ENCODE measurements around the gene HAUS6.

DNA sequence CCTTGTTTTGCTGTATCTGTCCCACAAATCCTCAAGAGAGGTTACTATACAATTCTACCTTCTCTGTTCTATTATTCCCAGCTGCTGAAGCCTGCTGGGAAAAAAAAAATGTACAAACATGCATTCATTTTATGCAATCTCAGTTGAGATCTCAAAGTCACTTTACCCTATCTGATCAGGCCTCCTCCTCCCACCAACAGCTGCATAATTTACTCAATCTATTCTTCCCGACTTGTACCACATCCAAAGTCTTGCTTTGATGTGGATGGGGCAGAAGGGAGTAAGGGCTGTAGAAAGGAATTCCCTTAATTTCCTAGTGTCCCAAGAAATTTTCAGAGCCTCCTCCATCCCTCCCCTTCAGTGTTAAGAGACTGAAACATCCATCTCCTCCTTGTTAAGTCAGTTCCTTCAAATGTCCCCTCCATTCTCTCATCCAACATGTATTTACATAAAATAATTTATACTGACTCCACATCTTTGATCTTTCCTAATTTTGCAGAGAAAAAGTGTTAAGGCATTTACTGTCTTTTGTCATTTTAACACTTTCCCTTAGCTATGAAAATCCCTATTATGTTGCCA lies 28.5 kb downstream of the PSIP1 start:
- PRO-cap, 4 experiments, result no peak in any of the 4 experiments
- RAMPAGE, long total RNA, 2 experiments, result no peak in any of the 2 experiments

GRCh38 chr9:15846481-15846998 lies 293.7 kb downstream of the CCDC171 start:
- PRO-cap, 4 experiments, result no peak in any of the 4 experiments
- RAMPAGE, long total RNA, 2 experiments, result no peak in any of the 2 experiments

DNA sequence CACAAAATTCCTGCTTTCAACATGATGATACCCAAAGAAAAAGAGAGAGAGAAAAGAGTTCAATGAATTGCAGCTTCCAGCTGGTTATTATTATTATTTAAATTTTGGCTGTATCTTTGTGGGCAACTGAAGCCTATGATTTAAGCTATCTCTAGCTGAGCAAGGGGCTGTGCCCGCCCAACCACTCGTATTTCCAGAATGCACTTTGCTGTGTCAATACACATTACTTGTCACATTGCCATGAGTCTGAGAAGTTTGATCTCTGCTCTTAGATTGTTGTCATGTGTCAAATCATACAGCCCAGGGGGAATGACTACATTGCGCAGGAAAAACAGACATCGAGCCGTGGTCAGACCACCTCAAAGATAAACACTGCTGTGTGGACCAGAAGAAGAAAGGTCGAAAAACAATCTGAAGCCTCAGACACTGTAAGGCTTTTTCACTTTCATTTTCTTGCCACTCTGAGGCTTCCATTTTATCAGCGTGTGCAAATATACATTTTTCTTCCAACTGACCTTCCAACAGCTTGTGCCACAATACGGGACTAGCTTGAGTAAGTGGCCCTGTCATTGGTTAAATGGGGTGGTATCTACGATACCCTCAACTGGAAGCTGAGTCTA lies 603.2 kb downstream of the BNC2 start:
- PRO-cap, 4 experiments, result peak in 4 of 4 experiments; most common plus-strand start position 294 of the sequence (in 2); most common minus-strand start position 200 of the sequence (in 4)
- RAMPAGE, long total RNA, 2 experiments, result no peak in any of the 2 experiments

DNA sequence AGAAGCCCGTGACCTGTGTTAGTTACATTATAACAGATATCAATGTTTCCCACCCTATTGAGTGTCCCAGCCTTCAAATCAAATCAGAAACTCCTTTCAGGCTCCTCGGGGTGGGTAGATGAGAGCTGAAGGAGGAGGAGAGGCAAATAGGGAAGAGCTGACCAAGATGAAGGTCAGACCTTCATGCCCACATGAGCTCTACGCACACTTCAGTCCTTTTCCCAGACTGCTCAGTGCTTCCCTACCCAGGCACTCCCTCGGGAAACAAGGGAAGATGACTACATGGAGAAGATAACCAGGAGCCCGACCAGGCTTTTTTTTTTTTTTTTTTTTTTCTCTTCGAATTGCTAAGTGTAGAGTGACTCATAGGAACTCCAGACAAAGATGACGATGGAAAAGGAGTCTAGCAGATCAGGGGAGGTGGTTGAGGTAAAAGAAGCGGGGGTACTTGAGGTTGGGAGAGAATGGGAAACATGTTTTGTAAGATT lies 526.2 kb downstream of the BNC2 start:
- PRO-cap, 4 experiments, result no peak in any of the 4 experiments
- RAMPAGE, long total RNA, 2 experiments, result no peak in any of the 2 experiments

- PRO-cap, 4 experiments, result peak in 3 of 4 experiments; most common minus-strand start chr9:16413529 (in 1)
- RAMPAGE, long total RNA, 2 experiments, result no peak in any of the 2 experiments
Measured at GRCh38 chr9:16413295-16413751, 457.1 kb downstream of the BNC2 start.

DNA sequence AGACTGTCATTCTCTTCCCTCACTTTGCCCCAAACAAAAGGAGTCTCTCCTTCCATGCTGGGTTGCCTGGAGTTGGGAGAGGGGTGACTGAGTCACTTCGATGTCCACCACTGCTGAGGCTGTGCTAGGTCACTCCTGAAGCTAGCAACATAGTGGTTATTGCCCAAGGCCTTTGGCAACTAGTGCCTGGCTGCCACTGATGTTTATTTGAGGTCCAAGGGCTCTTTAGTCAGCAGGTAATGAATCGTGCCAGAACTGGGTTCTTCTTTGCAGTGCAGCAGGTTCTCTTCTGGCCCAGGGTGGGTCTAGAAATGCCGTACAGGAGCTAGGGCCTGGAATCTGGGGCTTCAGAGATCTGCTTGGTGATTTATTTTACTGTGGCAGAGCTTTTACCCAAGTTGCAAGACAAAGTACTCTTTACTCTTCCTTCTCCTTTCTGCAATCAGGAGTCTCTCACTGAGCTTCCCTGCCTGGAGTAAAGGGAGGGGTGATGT lies 155.8 kb upstream of the SH3GL2 start:
- PRO-cap, 4 experiments, result peak in 4 of 4 experiments; most common plus-strand start position 252 of the sequence (in 3); most common minus-strand start position 112 of the sequence (in 2)
- RAMPAGE, long total RNA, 2 experiments, result no peak in any of the 2 experiments

DNA sequence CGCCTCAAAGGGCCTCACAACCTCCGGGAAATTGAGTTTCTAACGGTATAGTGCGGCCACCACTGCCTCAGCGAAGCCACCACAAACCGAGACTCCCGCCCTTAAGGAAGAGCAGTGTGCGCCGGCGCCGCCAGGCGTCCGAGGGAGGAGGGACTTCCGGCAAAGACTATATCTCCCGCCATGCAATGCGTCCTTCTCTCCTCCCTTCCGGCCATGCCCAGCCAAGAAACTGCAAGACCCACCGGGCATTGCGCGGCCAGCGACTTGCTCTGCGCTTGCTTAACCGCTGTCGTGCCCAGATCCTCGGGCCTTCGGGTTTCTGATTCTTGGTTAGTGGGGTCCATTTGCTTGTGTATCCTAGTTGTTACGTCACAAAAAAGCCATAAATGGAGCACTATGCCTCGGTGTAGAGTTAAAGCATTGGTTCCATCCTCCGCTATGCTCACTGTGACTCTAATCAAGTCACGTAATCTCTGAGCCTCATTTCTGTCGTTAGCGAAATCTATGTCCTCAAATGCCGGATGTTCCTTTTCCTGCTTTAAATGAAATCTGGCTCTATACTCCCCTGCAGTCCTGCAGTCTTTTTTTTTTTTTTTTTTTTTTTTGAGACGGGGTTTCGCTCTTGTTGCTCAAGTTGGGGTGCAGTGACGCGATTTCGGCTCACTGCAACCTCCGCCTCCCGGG lies at the start of gene HAUS6:
Gene HAUS6 (minus strand): TSS at position 106 of the 684 bp plus-strand sequence.
- PRO-cap, 4 experiments, result peak in 4 of 4 experiments; most common plus-strand start position 248 of the sequence (in 4); most common minus-strand start position 103 of the sequence (in 4)
- RAMPAGE, long total RNA, 2 experiments, result start-site peak on the plus strand in 1 of 2 experiments, centred at position 283 of the sequence, 6 reads per replicate; start-site peak on the minus strand in 2 of 2 experiments, centred at positions 81 to 92 of the sequence, 20 to 249 reads per replicate

DNA sequence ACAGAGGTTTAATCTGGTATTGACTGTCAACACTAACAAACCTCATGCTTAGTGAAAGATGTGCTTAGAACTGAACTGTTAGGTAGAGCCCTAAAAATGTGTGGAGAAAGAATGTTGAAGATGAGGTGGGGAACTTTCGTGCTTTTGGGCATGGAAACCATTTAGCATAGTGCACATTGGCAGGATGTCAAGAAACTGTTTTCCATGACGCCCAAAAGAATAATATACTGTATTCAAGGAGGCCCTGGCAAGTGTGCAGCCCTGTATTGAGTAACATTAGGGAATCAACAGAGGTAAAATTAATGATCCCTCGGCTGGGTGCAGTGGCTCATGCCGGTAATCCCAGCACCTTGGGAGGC lies 20.8 kb upstream of the PLIN2 start:
- PRO-cap, 4 experiments, result peak in 3 of 4 experiments; most common plus-strand start position 302 of the sequence (in 2); most common minus-strand start position 137 of the sequence (in 1)
- RAMPAGE, long total RNA, 2 experiments, result no peak in any of the 2 experiments

DNA sequence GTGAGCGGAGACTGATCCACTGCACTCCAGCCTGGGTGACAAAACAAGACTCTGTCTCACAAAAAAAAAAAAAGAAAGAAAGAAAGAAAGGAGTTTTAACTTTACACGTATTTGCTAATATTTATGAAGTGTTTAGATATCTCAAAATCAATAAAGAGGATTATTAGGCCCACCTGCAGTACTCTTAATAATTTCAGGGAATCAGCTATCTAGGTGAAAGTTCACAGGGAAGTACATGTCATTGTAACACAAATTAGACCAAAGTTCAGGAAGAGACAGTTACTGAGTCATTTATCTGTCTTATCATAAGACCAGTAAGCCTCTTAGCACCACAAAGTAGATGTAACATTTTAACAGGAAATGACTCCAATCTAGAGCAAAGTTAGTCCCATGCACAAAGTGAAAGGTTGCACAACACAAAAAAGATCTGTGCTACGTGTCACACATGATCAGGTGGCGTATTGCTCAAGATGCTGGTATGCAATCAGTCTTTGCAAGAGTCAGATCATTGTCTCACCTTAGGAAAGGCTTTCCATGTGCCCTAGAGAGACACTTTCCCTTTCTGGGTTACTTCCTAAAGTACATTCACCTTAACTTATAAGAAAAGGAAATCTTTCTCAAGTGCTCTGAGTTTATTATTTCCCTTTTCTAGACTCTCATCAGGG lies 34.3 kb upstream of the PLIN2 start:
- PRO-cap, 4 experiments, result peak in 3 of 4 experiments; most common plus-strand start position 521 of the sequence (in 3); most common minus-strand start position 203 of the sequence (in 1)
- RAMPAGE, long total RNA, 2 experiments, result start-site peak on the plus strand in 1 of 2 experiments, centred at position 562 of the sequence, 5 reads per replicate

DNA sequence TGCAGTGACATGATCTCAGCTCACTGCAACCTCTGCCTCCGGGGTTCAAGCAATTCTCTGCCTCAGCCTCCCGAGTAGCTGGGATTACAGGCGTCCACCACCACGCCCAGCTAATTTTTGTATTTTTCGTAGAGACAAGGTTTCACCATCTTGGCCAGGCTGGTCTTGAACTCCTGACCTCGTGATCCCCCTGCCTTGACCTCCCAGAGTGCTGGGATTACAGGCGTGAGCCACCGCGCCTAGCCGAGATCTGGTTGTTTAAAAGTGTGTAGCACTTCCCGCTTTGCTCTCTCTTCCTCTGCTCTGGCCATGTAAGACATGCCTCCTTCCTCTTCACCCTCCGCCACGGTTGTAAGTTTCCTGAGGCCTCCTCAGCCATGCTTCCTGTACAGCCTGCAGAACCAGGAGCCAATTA lies 39.1 kb upstream of the PLIN2 start:
- PRO-cap, 4 experiments, result peak in 1 of 4 experiments; most common minus-strand start position 305 of the sequence (in 1)
- RAMPAGE, long total RNA, 2 experiments, result no peak in any of the 2 experiments

GRCh38 chr9:19174108-19174428 lies 46.8 kb upstream of the PLIN2 start:
- PRO-cap, 4 experiments, result no peak in any of the 4 experiments
- RAMPAGE, long total RNA, 2 experiments, result no peak in any of the 2 experiments

- PRO-cap, 4 experiments, result peak in 3 of 4 experiments; most common plus-strand start chr9:19229884 (in 2); most common minus-strand start chr9:19229796 (in 3)
- RAMPAGE, long total RNA, 2 experiments, result no peak in any of the 2 experiments
Measured at GRCh38 chr9:19229702-19230024, 830 bp upstream of the DENND4C start.

DNA sequence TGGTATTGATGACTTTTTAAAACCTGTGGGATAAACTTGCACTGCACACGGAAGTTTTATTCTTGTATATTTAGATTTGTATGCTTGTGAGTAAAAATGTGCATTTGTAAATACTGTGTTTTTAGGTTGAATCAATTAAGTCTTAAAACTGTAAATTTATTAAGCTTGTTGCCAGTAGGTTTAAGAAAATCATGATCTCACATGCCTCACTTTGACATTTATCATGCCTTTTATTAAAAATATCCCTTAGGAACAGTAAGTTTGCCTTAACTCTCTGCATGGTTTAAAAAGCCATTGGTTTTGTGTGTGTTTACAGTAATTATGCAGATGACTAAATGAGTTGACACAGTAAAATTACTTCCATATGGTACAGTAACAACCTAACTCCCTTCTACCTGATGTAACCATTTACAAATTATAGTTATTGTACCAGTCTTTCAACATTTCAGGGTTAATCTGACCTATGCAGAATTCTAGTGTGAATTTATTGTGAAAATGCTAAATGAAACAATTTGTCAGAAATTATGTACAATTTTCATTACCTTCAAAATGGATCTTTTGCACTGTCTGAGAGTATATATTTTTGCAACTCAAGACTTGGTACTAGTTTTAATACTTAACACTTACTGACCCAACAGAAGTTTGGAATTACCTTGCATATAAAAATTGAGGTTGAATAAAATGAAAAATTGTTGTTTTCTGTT lies 6.4 kb downstream of the RPS6 start:
- PRO-cap, 4 experiments, result no peak in any of the 4 experiments
- RAMPAGE, long total RNA, 2 experiments, result no peak in any of the 2 experiments

GRCh38 chr9:19408310-19408609 lies 549 bp upstream of the ACER2 start:
- PRO-cap, 4 experiments, result peak in 2 of 4 experiments; most common plus-strand start chr9:19408527 (in 1); most common minus-strand start chr9:19408510 (in 1)
- RAMPAGE, long total RNA, 2 experiments, result no peak in any of the 2 experiments

DNA sequence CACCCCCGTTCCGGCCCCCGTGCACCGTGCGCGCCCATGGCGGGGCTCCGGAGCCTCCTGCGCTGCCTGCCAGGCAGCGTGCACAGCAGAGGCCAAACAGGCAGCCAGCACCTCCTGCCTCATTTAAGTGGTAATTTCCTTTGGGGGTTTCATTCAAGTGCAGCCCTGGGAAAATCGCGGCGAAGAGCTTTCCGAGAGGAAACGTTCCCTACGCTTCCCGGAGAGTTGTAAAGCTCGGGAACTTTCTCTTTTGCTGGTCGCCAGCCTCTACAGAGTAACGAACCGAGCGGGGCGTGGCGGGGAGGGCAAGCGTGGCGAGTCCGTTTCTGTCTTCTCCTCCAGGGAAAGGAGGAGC lies 145.6 kb upstream of the SLC24A2 start:
- PRO-cap, 4 experiments, result no peak in any of the 4 experiments
- RAMPAGE, long total RNA, 2 experiments, result no peak in any of the 2 experiments

DNA sequence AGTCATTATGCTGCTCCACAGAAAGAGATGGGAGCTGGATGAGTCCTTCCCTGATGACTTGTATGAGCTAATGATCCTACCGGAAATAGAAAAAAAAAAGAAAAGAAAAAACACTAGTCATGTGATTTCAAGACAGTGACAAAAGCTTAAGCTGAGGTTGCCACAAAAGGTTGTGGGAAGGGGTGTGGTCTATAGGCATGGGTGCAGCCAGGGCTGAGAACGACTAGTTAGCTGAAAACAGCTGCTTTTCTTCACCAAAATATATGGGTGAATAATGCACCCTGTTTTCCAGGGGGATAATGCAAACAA lies 300.6 kb downstream of the MLLT3 start:
- PRO-cap, 4 experiments, result no peak in any of the 4 experiments
- RAMPAGE, long total RNA, 2 experiments, result no peak in any of the 2 experiments

DNA sequence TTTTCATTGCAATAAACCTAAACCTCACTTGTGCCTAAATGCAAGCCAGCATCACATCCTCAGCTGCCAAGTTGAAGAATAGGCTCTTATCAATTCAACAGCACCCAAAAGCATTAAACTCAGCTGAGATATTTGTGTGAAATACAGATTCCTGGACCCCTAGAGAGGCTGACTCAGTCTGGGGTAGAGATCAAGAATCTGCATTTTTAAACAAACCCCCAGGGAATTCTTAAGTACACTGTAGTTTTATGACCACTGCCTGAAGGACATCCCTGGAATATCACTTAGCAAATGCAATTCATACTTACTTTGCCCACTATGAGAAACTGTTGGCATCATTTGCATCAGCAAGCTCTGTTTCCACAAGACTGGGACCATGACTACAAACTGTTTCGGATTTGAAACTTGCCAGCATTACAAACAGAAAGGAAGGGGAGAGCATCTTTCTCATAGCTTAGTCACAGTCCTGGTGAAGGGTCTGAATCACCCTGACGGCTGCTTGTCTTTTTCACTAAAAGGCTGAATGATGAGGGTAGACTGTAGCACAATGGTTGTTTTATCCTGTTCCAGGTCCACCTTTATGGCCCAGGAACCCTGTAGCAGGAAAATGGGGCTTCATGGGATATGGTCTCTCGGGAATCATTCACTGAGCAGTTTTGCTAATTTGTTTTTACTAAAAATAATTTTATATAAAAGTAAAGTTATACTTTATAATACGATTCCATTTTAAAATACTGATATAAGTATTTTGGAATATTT lies 63.6 kb downstream of the MLLT3 start:
- PRO-cap, 4 experiments, result no peak in any of the 4 experiments
- RAMPAGE, long total RNA, 2 experiments, result no peak in any of the 2 experiments

- PRO-cap, 4 experiments, result no peak in any of the 4 experiments
- RAMPAGE, long total RNA, 2 experiments, result no peak in any of the 2 experiments
Measured at GRCh38 chr9:20579495-20580057, 42.7 kb downstream of the MLLT3 start.

DNA sequence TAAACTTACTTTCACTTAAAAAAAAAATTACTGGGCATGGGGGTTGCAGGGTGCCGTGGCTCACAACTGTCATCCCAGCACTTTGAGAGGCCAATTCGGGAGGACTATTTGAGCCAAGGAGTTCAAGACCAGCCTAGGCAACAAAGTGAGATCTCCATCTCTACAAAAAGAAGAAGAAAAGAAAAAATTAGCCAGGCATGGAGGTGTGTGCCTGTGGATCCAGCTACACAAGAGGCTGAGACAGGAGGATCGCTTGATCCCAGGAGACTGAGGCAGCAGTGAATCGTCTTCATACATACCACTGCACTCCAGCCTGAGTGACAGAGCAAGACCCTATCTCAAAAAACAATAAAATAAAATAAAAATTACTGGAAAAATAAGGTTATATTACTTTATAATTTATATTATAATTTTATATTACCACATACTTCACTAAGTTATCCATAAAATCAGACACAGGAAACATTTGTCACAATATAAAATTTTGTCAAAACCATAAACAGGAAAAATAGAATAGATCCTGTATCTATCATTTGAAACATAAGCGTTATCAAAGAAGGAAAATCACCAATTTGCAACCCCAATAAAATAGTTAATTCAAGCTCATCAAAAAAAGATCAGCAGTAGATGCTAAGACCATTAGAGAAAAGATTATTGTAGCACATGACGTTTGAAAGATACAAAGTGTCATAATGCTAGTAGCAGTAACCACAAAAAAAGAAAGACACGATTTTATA lies 27.1 kb downstream of the MLLT3 start:
- PRO-cap, 4 experiments, result no peak in any of the 4 experiments
- RAMPAGE, long total RNA, 2 experiments, result no peak in any of the 2 experiments

- PRO-cap, 4 experiments, result no peak in any of the 4 experiments
- RAMPAGE, long total RNA, 2 experiments, result no peak in any of the 2 experiments
Measured at GRCh38 chr9:20624609-20625105, 2.4 kb upstream of the MLLT3 start.

All from right lobe of liver (tissue), 4 donors.